ENCODE results near the gene RFPL3.

GRCh38 chr22:32078995-32079436 is 36.0 kb downstream of the SLC5A1 start:
- PRO-cap, 2 experiments, result no peak in any of the 2 experiments

GRCh38 chr22:32226400-32226735 is 21.5 kb upstream of the RFPL2 start:
- PRO-cap, 2 experiments, result no peak in any of the 2 experiments

DNA sequence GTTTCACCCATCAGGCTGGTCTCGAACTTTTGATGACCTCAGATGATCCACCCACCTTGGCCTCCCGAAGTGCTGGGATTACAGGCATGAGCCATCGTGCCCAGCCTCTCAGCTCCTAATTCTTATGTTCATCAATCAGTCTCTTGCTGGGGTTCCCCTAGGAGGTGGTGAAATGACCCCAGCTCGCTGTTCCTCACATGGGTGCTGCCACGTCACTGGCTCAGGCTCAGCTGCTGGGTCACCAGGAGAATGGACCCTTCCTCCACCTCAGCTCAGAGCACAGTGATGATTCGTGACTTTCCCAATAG is at the start of gene RFPL3:
TSS of gene RFPL3 (plus strand) at position 207 of the 308 bp plus-strand sequence.
- PRO-cap, 2 experiments, result no peak in any of the 2 experiments

DNA sequence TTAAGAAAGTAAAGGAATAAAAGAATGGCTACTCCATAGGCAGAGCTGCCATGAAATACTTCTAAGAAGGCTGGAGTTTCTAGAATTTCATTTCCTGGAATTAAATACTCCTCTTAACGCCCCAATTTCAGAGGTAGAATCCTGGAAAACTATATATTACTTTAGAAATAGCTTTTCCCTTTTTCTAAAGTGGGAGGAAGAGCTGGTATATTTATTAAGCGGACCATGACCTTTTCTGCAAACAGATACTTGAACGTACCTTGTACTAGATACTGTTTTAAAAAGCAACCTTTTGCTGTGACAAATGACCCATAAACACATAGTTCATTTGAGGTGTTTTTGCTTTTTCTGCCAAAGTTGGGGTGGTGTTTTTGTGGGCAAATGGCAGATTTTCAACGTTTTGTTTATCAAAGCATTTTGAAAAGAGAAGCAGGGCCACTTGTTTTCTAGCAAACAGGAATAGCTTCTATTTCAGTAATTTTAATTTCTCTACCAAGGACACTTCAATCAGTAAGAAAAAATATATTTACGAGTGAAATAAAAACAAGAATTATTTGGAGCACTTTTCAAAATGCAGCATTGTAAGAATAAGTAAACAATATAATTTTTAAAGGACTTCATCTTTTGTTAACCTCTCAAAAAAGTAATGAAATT is 2.2 kb downstream of the FBXO7 start:
- PRO-cap, 2 experiments, result no peak in any of the 2 experiments

GRCh38 chr22:32542485-32543536 is 68.2 kb downstream of the FBXO7 start:
- PRO-cap, 2 experiments, result peak in 1 of 2 experiments; most common plus-strand start chr22:32542941 (in 1); most common minus-strand start chr22:32542982 (in 1)

DNA sequence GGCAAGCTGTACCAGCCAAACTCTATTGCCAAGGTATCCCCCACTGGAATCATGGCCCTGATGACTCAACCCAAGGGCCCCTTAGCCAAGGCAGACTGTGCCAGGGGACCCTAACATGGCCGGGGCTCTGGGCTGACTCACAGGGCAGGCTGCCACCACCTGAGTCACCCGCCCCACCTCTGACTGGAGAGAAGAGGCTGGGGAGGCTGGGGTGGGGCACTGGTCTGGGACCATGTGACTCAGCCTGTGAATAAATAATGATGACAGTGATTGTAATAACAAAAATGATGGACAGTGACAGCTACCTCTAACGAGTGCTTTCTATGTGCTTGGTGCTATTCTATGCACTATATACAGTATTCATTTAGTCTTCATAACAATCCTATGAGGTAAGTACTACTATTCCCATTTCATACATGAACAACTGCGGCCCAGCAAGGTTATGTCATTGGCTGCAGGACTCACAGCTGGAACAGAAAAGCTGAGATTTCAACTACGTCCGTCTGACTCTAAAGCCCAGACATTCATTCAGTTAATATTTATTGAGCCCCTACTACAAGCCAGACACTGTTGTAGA is 84.2 kb downstream of the FBXO7 start:
- PRO-cap, 2 experiments, result no peak in any of the 2 experiments

DNA sequence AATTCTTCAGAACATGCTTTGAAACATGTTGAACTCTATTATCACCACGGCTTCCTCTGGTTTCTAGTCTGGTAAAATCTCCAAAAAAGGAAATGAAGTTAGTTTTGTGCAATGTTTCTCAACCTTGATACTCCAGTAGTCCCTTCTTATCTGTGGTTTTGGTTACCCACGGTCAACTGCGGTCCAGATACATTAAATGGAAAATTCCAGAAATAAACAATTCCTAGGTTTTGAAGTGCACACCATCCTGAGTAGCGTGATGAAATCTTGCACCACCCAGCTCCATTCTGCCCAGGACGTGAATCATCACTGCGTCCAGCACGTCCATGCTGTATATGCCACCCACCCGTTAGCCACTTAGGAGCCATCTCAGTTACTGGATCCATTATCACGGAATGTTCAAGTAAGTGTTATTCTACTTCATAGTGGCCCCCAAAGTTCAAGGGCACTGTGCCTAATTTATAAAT is 117.0 kb downstream of the FBXO7 start:
- PRO-cap, 2 experiments, result no peak in any of the 2 experiments

DNA sequence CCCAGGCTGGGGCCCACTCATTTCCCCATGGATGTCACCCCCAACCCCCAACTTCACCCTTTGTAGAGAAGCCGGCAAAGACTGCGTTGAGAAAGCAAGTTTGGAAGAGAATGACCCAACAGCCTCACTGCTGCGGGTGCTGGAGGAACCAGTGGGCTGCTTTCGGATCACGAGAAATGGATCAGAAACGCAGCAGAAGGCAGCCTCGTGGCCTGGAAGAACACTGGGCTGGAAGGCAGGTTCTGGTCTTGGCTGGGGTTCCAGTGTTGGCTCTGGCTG is 37.2 kb upstream of the TIMP3 start:
- PRO-cap, 2 experiments, result no peak in any of the 2 experiments

- PRO-cap, 2 experiments, result no peak in any of the 2 experiments
These were observed 12.5 kb upstream of the TIMP3 start for GRCh38 chr22:32788820-32789521.

GRCh38 chr22:32811559-32811957 is 10.1 kb downstream of the TIMP3 start:
- PRO-cap, 2 experiments, result no peak in any of the 2 experiments

DNA sequence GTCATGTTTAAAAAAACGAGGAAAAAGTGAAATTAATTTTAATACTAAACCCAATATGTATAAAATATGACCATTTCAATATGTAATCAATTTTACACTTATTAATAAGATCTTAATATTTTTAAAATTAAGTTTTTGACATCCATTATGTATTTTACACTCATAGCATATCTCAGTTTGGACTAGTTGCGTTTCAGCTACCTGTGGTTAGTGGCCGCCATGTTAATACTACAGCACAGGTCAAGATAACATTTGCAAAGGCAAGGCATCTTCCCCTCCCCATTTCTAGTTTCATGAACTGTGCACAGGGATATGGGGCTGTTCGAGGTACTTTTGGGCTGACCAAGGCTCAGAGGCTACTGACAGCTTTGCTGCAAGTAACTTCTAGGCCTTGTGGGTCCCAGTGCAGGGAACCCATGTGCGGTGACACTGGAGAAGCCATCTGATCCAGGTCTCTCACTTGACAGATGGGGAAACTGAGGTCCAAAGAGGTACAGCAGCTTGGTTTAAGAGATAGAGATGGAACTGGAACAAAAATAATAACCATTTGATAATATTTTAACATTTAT is 13.5 kb downstream of the TIMP3 start:
- PRO-cap, 2 experiments, result no peak in any of the 2 experiments

DNA sequence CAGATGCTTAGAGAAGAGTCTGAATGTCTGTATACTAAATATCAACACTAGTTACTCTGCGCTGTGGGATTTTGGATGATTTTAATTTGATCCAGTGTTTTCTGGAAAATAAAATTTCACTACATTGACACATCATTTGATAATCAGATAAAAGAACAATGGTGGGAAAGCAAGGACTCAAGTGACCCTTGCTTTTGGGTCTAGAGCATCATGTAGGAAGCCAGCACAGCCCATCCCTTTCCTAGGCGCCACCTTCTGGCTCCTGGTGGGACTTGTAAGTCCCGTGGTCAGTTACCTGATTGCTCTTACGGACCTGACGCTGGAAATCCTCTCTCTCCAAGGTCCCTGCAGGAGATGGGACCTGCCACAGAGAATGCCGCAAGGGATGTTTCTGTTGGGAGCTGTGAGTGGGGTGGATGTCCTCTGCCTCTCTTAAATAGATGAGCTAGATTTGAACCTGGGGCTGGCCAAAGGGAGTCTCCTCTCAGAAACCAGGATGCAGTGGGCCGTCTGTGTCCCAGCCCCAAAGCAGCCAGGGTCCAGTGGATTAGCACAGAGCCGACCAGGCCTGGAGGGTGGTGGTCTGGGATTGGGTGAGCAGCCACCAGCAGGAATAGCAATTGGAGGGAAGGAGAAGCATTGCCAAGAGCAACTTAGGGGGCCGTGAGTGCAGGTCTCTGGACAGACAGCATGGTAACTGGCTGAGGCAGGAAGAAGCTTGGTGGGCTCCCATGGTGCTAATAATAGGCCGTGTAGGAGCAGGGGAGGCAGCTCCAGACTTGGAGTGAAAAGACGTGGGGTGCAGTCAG is 21.7 kb downstream of the TIMP3 start:
- PRO-cap, 2 experiments, result no peak in any of the 2 experiments

DNA sequence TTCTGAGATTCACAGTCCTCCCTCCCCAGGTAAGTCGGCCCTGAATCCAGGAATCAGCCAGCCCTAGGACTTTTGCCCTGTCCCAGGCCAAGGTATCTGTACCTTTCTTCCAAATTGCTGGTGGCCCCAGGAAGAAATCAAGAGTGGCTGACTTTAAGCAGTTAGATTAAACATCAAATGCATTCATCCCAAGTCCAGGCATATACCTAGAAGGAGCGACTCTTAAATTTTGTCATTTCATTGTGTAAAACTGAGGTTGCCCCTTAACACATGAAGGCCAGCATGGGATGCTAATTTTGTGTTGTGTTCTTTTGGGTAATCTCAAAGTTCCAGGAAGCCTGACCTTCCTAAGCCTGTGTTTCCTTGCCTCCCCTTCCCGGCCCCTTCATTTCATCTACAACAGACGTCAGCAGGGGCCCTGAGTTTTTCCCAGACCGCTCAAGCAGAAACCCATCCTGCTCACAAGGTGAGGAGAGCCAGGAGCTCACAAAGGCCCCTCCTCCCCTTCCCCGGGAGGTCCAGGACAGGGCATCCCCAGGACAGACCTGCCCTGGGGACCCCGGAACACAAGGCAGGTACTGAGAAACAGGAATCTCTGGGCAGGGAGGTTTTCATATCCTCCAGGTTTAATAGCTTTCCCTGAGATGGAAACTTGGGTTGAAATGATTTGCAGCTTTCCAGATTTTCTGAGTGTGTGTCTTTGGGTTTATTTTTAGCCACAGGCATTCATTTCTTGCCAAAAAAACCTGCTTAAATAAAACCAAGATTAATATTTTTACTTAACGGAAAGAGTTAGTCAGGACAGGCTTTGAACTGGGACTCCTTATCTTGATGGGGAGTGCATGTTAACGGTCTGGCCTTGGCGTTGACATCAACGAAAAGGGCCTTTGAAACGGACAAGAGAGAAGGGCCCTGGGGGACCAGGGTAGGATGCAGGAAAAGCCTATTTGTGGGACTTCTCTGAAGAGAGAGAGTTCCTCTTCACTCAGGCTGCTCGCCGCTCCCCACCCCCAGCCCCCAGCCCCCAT is 38.3 kb downstream of the TIMP3 start:
- PRO-cap, 2 experiments, result no peak in any of the 2 experiments

- PRO-cap, 2 experiments, result no peak in any of the 2 experiments
These were observed 39.0 kb downstream of the TIMP3 start for GRCh38 chr22:32840523-32840969.

- PRO-cap, 2 experiments, result no peak in any of the 2 experiments
These were observed 49.5 kb downstream of the TIMP3 start for GRCh38 chr22:32850849-32851538.

- PRO-cap, 2 experiments, result no peak in any of the 2 experiments
These were observed 71.0 kb downstream of the SYN3 start for GRCh38 chr22:32986867-32987843.

DNA sequence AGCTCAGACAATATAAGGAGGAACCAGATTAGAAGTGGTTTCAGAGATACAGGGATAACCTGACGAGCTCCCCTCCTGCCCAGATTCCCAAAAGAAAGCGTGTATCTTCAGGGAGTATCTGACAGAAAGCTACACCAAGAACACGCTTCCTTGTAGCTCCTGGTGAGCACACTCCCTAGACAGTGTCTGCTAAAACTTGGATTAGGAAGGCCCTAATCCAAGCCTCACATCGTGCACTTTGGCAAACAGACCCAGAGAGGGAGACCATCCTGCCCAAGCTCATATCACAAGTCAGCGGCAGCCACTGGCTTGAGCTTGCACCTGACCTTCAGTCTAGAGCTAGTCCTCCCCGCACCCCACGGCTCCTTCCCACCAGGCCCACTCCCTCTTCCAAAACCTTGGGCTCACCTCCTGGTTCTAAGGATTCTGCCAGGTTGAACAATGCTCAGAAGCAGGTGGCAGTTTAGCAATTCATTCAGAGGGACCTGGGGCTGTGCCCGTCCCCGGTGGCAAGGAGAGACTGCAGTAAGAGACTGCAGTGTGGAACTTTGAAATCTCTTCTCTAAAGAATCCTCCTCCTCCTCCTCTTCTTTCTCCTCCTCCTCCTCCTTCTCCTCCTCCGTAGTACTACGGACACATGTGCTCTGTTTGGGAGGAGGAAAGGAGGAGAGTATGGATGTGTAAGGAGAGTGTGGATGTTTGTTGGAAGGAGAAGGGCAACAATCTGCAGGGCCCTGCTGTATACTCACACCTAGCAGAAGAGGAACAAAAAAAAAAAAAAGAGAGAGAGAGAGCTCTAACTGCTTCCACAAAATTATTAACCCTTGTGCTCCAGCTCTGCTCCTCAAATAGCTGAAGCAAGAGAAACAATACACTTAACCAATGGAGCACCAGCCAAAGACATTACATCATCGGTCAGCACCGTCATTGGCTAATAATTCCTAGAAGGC is 6.1 kb downstream of the SYN3 start:
- PRO-cap, 2 experiments, result no peak in any of the 2 experiments

DNA sequence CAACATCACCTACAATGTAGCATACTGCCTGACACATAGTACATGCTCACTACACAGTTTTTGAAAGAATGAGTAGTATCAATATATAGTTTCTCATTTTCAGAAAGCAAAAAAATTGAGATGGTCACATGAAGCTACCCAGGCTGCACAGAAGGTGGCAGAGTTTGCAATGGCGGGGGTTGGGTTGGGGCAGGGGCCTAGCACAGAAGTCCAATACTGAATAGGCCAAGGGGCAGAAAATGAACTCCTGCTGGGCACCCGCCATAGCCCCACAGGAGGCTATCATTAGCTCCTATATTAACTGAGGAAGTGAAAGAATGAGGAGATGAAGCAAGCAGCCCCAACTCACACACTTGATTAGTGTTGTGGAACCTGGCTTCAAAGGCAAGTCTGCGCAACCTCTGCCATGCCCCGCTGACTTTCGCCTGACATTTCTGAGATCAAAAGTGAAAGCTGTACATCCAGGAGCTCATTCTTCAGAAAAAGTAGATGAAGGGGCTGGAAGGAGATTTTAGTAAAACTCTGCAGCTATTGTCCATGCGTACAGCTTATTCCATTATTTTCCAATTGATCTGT is 241.3 kb upstream of the SYN3 start:
- PRO-cap, 2 experiments, result no peak in any of the 2 experiments

DNA sequence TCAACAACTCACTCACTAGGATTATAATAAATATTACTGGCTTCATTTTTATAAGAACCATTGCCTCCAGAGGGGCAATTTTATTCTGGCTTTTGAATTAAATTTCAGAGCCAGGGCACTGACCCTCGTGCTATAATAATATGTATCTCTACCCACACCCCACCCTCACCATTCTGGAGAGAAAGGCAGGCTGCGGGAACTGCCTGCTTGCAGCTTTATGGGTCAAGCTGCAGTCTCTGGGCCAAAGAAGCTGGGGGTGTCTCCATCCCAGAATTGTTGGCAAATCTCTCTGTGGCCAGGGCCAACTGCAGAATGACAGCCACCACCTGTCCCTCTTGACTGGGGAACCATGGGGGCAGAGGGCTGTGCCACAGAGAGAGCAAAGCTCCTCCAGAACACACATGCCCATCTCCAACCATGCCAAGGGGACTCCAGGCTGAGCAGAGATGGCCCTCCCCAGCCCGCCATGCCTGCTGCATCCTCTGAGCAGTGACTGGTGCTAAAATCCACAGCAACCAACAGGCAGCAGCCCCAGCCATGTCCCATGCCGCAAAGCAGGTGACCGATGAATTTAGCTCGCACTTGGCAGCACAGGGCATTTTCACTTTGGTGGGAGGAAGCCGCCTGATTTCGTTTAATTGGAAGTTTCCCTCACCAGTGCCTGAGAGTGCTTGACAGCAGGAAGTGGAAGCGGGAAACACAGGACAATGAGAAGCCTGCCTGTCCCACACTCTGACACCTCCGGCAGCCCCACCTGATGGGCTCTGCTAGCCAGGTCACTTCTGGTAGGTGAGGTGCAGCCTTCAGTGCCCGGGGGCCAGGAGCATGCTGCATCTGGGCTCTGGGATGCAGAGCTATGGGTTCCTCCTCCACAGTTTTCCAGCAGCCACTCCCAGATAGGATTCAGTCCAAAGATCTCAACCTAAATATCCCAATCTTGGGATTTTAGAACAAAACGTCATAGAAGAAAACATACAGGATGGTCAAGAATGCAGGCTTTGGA is 44.9 kb downstream of the LARGE1 start:
- PRO-cap, 2 experiments, result peak in 1 of 2 experiments; most common plus-strand start position 599 of the sequence (in 1); most common minus-strand start position 495 of the sequence (in 1)

DNA sequence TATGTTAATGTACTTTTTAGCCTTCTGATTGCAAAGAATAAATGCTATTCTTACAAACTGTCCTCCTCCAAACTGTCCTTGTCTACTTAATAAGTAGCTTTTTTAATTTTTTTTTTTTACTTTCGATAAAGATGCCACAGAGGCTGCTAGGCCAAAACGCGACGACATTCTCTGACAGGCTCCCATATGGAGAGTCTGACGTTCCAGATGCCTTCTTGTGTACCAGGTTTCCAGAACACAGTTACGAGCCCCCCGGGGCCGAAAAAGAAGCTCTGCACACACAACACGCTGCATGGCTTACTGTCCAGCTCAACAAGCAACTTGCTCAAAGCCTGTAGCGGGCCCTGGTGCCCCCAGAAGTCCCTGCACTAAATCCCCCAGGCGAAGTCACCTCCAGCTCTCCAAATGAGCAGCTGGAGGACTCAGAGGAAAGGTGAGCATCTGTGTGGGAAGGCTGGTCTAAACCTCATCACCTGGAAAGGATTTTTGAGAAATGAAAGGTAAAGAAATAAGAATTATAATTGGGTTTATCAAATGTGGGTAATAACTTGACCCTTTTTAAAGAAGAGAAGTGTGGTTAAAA is 39.2 kb downstream of the LARGE1 start:
- PRO-cap, 2 experiments, result no peak in any of the 2 experiments